Ileum (tissue), 1 donor: Measurements from ENCODE around the genes DLGAP4 and GHRH.

DNA sequence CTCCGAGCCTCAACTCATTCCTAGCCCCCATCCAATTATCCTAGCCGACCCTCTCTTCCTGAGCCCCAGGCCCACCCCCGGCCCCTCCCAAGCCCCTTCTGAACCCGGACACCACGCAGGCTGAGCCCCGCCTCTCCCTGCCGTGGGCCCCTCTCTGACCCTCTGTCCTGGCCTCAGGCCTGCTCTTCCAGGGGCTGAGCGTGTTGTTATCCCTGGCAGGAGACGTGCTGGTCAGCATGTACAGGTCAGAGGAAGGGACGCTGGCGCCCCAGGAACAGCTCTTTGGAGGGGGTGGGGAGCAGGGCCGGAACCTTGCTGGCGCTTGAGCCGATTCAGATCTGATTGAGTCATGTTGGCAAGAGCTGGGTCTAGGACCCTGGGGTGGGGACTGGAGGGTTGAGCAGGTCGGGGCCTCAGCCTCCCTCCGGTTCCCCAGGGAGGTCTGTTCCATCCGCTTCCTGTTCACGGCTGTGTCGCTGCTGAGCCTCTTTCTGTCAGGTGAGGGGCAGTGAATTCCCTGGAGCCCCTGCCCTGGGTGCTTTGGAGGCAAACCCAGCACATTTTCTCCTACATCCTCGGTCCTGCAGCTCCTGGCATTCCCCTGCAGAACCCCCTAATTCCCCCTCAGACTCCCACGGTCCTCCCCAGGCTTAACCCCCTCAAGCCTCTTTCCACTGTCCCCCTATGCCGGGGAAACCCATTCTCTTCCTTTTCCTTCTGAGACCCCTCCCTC lies 1.9 kb downstream of the SPAG4 start:
- PRO-cap = no peak

DNA sequence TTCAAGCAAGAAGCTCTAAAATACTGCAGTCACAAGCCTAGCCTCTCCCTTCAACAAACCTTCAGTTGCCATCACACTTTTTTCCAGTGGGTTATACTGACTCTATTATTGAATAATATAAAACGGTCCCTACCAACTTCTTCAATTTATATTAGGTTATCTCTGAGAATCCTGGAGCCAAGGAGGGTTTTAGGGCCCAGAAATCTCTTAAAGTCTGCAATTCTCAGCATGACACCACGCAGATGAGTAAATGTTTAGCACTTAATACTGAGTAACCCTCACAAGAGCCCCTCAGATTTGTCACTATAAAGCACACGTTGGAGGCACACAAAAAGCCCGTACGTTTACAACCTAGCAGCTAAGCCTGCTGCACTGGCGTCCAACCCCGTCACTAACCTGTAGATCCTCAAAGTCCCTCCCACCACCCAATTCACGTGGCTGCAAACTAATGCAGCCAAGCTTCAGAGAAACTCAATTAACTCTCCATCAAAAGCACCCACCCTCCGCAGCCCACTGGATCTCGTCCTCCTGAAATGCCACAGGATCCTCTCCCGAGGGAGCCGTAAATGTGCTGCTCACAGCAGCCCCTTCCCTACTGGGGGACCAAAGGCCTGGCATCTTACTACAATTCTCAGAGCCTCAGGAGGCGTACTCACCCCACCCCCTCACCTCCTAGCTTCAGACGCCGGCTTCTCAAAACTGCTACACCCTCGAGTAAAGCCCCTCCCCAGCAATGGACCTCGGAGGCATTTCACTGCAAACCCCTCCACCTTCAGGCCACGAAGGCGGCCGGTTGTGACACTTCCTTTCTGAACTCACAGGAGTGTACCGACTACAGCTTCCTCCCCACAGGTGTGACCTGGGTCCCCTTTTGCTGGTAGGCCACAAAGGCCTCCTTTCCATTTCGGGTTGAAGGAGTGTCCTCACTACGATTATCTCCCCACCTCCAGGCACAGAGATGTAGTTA lies 1.0 kb downstream of the CPNE1 start:
- PRO-cap = no peak

GRCh38 chr20:36049828-36050220 lies 81.4 kb downstream of the CNBD2 start:
- PRO-cap = no peak

DNA sequence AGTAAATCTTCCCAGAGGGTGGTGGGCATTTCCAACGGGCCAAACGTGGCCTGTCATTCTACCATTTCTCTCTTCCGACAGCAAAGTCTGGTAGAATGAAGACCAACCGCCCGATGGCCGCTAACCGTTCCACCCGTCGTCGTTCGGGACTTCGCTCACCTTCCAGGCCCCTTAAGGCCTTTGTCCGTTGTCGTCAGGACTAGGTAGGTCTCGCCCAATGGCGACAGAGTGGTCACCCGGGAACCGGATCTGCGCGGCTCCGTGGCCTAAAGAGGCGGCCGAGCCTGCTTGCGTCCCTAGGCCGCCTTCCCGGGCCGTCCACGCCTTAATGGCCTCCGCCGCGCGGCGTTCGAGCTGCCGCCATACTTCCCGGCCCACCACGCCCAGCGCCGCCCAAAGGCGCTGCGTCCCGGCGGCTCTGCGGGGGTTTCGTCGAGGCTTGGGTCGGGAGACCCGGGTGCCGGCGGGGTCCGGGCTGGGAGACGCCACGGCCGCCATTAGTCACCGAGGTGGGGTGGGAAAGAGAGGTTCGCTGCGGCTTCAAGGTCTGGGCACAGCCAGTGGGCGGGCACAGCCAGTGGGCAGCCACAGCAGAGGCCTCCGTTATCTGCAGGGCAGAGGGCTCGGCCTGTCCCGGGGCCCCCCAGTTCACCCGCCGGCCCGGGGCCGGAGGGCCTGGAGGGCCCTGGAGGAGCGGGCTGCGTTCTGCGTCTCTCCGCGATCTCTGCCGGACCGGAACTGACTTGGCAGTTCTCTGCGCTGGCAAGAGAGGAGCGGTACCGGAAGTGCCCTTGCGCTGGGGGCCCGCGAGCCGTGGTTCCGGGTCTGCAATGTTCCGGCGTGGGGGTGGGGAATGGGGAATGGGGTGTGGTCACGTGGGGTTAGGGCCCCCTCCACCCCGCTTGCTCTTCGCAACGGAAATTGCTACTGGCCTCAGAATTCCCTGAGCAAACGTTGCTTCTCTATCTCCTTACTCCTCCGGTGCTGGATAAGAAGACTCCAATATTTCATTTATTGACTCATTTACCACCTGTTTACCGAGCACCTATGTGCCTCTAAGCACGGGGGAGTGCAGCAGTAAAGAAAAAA lies 82.2 kb downstream of the CNBD2 start:
- PRO-cap = bidirectional peak, plus-strand start at position 435 of the sequence, minus-strand start at position 364 of the sequence; bidirectional peak, plus-strand start at position 936 of the sequence, minus-strand start at position 744 of the sequence

DNA sequence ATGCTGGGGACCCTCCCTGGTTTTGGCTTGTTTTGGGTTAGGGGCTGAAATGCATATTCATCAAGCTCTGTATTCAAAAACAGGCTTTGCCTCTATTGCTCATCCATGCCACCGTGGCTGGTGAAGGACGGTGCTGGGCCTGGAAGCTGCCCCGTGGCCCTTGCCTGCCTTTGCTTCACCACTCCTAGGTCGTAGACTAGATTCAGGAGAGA lies 42.0 kb upstream of the EPB41L1 start:
- PRO-cap = no peak

DNA sequence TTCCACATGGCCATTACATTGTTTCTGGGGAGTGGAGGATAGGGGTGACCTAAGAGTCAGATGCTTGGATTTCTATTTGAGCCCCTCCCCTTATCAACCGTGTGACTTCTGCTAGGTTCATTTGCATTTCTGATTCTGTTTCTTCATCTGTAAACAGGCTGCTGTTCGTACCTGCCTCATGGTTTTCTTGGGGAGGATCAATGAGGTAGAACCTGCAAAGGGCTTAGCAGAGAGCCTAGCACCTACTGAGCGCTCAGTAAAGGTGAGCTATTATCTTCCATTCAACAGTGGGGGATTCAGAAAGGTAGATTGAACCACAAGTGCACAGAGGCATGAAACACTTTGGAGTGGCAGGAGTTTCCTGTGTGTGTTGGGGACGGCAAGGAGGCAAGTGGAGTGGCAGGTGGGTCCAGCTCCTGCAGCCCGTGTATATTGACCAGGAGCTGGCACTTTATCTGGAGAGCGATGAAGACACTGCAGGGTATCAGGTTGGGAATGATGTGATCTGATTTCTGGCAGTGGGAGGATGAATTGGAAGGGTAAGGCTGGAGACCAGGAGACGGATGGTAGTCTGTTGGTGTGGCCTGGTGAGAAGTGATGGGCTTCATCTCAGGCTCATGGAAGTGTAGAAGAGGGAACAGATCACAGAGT lies 29.1 kb upstream of the EPB41L1 start:
- PRO-cap = no peak

DNA sequence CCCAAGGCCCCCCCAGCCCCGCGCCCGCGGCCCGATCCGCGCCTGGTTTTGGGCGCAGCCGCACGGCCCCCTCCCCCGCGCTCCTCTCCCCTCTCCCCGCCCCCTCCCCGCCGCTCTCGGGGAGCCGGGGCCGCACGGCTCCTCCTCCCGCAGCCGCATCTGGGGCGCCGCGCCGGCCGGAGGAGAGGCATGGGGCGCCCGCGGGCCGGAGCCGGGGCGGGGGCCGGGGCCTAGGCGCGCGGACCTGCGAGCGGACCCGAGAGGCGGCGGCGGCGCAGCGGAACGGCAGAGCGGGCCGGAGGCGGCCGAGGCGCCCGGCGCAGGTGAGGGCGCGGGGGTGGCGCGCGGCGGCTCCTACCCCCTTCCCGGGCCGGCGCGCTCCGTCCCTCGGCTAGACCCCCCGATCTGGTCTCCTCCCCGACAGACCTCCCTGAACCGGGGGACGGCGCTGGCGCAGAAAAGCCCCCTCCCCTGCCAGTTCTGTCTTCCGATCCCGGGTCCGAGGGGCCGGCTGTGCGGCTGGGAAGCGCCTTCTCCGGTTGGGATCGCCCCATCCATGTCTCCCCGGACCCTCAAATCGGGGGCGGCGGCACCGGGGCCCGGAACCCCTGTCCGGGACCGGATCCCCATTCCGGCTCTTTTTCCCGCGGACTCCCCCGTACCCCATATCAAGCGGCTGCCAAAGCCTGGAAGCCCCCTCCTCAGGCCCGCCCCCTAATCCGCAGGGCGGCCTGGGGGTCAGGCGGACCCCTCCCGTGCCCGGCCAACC lies at the start of gene DLGAP4:
TSS of gene DLGAP4 (plus strand) at position 150 of the 769 bp plus-strand sequence.
- PRO-cap = no peak

DNA sequence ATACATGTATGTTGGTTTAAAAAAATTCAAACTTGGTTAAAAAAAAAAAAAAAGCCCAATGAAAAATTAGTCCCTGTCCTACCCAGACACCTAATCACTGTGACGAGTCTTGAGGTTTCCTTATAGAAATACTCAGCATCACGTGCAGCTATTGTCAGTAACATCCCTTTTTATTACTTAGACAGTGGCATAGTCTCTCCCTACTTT lies 70.9 kb upstream of the MYL9 start:
- PRO-cap = no peak

- PRO-cap = no peak
These were observed 62.2 kb upstream of the MYL9 start for GRCh38 chr20:36478807-36479771.

DNA sequence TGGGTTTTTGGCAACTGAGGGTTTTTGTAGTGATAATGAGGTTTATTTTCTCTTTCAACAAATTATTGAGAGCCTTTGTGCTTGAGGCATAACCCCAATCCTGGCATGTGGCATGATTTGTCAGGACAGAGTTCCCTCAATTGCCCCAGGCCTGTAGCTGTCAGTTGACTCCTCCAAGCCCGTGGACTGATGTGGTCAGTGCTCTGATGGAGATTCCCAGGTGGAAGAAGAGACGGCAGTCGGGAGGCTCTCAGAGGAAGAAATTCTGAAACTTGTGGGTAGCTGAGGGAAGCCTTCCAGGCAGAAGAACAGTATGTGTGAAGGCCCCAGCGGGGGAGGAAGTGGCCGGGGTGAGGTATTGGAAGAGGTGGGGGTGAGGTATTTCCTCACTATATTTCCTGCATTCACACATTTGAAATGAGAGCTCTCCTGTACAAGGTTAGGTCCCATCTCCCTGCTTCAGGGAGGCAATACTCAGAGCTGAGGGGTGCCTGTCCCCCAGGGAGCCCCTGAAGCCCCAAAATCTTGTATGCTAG lies 49.5 kb upstream of the MYL9 start:
- PRO-cap = no peak

GRCh38 chr20:36540114-36540846 lies 1.0 kb upstream of the MYL9 start:
- PRO-cap = no peak

GRCh38 chr20:36543105-36543540 lies 1.8 kb downstream of the MYL9 start:
- PRO-cap = bidirectional peak, plus-strand start at chr20:36543354, minus-strand start at chr20:36543205

DNA sequence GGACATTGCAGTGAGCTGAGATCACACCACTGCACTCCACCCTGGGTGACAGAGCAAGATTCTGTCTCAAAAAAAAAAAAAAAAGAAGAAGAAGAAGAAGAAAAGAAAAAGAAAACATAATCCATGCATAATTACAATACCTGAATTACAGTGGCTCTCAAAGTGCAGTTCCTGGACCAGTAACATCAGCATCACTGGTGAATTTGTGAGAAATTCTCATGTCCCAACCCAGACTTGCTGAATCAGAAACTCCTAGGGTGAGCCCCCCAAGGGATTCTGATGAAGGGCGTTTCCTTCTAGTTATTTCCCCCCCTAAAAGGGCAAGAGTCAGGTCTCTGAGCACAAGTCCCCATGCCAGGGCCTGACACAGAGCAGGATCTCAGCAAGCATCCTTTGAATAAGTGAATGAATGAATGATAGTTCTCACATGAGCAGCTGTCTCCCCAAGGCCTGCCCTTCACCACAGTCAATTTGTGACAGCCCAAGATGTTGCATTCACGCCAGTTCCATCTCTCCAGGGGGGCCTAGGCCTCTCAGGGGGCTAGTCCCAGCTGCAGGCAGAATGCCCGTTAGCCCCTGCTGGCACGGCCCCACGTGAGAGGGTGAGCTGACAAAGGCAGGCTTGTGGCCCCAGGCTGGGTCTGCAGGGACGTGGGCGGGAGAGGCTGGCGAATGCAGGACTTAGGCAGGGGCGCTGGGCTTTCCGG lies 18.2 kb downstream of the SOGA1 start:
- PRO-cap = no peak

DNA sequence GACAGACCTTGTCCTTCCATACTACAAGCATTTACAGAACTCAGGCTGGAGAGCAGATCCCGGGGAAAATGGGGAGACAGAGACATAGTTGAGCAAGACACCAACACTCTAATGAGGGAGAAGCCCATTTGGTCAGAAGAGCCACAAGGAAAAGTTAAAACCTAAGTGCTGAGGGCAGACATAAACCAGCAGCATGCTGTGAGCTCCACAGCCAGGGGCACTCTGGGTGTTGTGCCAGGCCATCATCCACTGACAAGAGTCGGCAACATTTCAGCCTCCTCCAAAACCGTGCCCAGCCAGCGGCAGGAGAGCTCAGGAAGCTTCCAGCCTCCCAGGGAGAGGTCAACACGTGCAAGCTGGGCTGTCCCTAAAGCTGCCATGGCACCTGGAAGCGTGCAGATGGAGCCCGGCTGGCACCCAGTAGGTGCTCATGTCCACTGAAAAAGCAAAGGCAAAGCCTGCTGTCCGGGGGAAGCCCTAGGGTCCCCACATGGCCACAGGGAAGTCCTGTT lies 1.9 kb downstream of the SOGA1 start:
- PRO-cap = no peak

- PRO-cap = no peak
These were observed at the start of gene GHRH for GRCh38 chr20:37261585-37262106. GHRH (minus strand) TSS chr20:37261814.

DNA sequence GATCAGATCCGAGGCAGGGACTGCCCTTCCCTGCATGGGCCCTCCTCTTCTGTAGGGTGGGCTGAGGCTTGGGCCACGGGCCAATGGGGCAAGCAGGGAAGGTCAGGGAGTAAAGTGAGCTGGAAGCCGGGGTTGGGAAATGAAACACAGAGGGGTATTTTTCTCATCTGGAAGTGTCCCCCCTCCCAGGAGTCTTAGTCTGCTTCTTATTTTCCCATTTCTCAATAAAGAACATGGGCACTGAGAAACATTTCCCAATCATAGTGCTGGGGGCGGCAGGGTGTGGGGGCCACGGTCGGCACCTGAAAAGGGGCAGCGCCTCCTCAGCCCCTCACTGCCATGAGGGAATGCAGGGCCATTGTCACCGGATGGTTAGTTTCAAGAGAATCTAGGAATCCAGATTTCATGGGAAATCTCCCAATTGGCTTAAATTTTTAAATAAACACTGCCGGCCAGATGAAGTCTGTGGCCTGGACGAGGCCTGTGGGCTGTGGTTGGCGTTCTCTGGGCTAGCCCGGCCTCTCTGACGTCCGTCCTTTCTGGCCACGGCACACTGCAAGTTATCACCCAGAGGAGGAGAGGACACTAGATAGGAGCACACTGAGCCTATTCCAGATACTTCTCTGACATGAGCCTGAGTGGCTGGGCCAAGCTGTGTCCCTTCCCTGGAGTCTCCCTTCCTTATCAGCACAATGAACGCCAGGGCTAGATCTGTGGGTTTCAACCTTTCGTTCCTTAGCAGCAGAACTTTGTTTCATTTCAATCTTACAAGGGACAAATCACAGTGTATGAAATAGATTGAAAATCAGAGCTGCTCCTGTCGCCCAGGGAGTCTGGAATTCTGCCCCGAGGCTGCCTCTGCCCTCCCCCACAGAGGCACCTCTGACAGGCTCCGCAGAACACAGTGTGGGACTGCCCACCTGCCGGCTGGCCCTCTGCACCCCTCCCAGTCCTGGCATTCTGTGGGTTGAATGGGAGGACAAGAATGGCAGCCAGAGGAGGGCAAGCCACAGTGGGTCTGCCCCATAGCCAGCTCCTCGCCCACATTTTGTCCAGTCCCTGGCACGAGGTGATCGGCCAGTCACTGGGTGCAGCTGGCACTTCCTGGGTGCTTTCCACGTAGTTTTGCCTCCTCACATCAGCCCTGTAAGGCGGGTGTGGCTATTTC lies 25.7 kb downstream of the MANBAL start:
- PRO-cap = unidirectional peak, plus-strand start at position 570 of the sequence

DNA sequence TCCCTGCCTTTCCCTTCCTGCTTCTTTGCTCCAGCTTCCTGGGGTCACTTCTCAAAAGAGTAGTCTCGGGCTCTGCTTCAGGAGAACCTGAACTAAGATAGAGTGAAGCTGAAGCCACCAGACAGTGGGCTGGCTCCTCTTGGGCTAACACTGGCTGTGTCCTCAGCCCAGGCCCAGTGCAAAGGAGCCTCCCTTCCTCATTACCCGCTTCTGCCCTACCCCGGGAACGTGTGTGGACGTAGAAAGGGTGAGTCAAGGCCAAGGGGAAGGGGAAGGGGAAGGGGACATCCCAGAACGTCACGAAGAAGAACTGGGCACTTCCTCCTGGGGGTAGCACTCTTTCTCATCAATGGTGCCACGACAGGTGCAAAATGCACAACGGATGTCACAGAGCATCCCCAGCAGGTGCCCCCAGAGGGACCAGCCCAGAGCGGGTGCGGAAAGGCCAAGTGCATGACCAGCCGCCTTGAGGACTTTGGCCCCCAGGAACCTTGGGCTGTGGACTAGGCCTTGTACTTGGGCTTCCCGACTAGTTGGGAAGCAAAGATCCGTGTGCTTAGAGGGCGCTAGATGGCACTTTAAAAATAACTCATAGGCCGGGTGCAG lies 12.2 kb upstream of the SRC start:
- PRO-cap = no peak

- PRO-cap = no peak
These were observed 11.0 kb downstream of the SRC start for GRCh38 chr20:37356865-37357345.

DNA sequence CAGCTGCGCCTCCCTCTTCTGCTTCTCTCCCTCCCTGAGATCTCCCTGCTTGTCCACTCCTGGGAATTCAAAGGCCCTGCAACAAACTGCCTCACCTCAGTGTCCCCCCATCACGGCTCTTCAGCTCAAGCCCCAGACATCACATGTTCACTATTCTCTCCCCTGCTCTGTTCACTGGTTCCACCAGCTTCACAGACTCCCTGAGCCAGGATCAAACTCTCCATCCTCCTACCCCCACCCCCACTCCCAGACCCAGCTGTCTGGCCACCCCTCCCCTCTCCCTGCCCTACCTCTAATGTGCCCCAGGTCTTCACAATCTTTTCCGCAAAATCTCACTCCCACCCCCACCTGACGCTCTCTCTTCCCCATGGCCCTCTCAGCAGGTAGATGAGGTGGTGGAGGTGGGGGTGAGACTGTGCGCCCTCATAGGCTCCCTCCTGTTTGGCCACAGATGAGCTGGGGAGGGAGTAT lies 84.2 kb upstream of the NNAT start:
- PRO-cap = no peak

DNA sequence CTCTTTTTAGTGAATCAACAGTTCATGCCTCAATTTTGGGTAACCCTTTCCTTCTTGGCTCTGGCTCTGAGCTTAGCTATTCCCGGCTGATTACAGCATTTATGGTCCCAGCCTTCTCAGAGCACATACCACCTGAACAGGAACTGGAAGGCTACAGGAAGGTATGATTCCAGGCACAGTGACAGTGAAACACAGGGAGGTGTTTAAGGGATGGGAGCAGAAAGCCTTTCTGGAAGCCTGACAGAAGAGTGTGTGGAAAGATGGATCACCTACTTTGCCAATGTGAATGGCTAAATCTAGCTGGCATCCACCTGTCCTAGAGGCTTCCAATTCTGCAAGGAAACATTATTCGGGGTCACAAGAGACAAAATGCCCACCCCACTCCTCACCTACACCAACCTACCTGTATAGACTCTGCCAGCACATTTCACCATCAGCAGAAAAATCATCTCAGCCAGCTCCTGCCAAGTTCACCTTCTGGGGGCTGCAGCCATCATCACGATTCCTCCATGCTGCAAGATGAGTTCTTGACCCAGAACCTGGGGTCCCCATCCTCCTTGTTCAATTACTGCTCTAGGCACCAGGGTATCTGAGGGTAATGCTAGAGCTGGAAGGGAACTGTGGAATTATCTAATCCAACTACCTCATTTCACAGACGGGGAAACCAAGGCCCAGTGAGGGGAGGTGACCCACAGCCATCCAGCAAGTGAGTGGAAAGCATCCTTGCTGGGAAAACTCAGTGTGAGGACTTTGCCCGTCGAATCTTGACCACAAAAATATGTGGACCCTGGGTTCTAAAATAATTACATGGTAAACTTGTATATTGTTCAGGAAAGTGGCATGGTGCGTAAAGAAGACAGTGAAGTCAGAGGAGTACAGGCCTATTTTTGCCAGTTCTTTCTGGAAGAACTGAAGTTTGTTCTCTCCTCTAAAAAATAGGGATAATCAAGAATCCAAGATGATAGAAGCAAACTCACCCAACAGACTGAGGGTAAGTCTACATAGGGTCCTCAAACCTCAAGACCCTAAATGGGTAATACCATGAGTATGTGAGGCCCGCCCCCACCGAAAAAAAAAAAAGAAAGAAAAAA lies 12.0 kb upstream of the NNAT start:
- PRO-cap = no peak